GM12892 (cell line): ENCODE measurements around the genes OXSM and SLC4A7.

GRCh38 chr3:25635527-25636146 is 29.1 kb downstream of the TOP2B start:
- RRBS: no CpG with 5 or more reads among the region's 1 CpG

GRCh38 chr3:25663366-25663771 is 1.3 kb downstream of the TOP2B start:
- RRBS: no CpG with 5 or more reads among the region's 14 CpGs

DNA sequence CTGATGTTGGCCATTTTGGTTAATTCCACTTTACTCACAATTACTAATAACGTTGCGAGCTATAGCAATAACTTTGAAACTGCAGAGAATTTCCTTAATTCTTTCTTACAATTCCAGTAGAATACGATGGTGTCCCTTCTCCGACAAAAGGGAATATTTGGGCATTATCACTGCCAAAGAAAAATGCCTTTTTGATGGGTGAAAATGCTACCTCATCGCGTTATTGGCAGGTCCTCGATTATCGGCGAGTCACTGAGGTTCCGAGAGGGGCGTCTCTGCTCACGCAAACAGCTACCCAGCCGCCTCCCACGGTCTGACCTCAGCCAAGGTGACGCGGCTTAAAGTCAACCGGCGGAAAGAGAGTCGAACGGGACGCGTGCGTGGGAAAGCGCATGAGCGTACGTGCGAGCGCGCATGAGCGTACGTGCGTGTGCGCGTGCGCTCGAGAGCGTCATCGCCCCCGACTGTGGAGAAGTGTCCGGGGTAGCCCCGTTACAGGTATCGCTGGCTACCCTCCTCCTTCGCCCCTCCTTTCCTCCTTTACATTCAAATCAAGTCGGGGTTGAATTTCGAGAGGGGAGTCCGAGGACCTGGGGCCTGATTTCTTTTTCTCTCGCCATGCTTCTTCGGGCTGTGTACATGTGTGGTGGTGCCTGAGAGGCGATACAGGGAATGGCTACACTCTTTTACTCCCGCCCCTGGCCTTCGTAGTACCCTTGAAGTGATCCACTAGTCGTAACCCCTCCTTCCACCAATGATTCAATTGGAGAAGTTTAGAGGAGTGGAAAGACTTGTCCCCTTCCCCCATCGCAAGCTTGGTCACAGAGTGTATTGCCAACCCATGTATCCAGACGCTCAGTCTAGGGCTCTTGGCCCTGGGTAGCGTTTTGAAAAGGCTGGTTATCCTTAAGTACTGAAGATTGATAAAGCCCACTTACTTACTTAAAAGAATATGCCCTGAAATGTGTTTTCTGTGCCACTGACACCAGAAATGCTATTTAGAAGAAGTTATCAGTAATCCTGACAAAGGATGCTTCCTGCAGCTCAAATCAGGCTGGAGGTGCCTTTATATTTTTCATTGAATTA is at the start of gene OXSM:
Gene OXSM (plus strand): TSS at position 441 of the 1,086 bp plus-strand sequence.
- RRBS: no CpG with 5 or more reads among the region's 55 CpGs

GRCh38 chr3:26084690-26084996 is 294.8 kb downstream of the OXSM start:
- RRBS: no CpG with 5 or more reads among the region's 1 CpG

DNA sequence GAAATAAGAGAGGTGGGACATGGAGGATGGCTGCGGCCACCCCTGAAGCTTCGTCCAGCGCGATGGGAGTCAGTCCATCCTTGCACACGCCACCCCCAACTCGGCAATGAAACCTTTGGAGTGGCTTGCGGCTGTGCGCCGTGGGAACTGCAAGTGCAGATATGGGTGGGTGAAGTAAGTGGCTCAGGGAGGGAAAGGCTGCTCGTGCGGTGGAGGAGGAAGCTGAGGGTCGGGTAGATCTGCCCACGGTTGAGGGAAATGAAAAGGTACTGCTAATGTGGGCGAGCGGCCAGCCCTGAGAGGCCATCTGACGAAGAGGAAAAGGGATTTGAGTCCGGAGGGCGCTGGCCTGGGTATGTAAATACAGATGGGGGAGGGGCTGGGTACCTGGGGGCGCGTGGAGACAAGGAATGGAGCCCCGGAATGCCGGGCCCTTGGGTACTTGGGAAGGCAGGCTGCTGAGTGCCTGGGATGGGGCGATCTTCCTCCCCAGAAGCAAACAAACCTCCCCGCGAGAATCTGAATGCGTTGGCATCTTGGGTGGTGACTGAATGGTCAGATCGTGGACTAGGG is 1.2 kb downstream of the LRRC3B start:
- RRBS: 3% methylated on average over 5 of the region's 27 CpGs

- RRBS: under 1% methylated on average over 12 of the region's 52 CpGs
Measured at GRCh38 chr3:27484306-27484762, at the start of gene SLC4A7. Gene SLC4A7, minus strand, starts transcription at chr3:27484384.

GRCh38 chr3:27641689-27642200 is 80.4 kb downstream of the EOMES start:
- RRBS: no CpG with 5 or more reads among the region's 3 CpGs

- RRBS: no CpG with 5 or more reads among the region's 9 CpGs
Measured at GRCh38 chr3:27680597-27681698, 41.2 kb downstream of the EOMES start.

GRCh38 chr3:27713075-27714087 is 8.7 kb downstream of the EOMES start:
- RRBS: 10% methylated on average over 2 of the region's 41 CpGs

DNA sequence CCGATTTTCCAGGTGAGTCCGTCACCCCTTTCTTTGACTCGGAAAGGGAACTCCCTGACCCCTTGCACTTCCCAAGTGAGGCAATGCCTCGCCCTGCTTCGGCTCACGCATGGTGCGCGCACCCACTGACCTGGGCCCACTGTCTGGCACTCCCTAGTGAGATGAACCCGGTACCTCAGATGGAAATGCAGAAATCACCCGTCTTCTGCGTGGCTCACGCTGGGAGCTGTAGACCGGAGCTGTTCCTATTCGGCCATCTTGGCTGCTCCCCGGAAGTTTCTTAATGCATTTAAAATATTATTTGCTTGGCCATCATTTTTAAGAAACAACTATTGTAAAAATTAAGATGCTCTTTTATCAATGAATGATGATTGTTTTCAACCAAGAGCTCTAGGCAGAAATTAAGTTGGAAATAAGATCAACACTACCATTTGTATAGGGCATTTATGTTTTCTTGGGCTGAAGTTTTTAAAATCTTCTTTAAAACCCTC is 99.6 kb upstream of the EOMES start:
- RRBS: no CpG with 5 or more reads among the region's 15 CpGs

DNA sequence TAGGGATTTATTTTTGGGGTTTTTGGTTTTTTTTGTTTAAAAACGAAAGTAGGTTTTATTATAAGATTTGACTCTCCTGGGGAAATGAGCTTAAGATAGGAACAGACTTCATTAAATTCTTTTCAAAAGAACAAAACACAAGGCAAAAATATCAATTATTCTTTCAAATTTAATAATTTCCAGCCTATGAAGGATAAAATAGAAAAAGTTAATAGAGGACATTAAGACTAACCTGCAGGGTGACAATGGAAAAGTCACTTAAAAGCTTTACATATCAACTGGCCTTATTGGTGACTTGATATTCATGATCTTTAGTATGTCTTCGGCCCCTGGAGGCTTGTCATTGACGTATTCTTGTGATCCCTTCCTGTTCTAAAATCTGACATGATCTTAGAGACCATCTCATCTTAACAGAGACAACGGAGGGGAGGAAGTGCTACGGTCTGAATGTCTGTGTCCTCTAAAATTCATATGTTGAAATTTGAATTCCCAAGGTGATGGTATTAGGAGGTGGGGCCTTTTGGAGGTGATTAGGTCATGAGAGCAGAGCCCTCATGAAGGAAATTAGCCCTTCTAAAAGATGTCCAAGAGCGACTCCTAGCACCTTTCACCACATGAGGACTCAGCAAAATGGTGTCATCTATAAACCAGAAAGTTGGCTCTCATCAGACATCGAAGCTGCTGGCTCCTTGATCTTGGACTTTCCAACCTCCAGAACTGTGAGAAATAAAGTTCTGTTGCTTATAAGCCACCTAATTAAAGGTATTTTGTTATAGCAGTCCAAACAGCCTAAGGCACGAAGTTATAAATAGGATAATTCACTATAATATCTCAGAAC is 233.3 kb upstream of the CMC1 start:
- RRBS: no CpG with 5 or more reads among the region's 8 CpGs

GRCh38 chr3:29335254-29336310 is 54.7 kb downstream of the RBMS3 start:
- RRBS: no CpG with 5 or more reads among the region's 12 CpGs

- RRBS: no CpG with 5 or more reads among the region's 2 CpGs
Measured at GRCh38 chr3:29488194-29488711, 207.4 kb downstream of the RBMS3 start.

DNA sequence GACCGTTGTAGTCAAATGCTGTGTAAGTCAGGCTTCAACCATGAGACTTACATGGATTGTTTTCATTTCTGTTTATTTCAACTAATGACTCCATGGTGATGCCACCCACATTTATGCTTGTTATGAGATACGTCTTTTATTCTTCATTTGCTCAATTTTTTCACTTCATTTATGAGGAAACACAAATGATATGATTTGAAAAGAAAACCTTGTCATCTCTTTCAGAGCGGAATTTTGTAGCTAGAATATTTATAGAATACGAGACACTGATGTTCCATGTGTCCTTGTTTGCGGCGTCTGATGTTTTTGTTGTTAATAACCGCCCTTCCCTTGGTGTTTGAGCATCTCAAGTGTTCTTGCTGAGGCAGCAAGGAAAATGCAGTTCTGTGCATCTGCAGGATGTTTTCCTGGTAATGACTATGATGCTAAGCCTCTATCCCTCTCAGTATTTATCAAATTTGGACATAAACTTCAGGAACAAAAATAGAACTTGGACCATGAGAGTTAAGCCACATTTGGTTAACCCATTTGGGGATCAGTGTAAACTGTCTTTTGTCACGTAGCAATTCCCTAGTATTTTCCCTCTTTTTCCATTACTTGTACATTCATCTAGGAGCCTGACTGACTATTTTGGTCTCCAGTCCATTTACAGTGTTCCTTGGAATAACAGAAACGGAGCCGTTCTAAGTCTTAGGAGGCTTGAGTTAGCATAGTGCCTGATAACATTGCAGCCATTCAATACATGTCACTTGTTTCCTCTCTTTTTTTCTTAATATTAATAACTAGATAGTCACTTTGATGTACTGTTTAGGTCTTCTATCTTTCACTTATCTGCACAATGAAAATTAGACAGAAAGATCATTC is 250.7 kb downstream of the RBMS3 start:
- RRBS: no CpG with 5 or more reads among the region's 10 CpGs

DNA sequence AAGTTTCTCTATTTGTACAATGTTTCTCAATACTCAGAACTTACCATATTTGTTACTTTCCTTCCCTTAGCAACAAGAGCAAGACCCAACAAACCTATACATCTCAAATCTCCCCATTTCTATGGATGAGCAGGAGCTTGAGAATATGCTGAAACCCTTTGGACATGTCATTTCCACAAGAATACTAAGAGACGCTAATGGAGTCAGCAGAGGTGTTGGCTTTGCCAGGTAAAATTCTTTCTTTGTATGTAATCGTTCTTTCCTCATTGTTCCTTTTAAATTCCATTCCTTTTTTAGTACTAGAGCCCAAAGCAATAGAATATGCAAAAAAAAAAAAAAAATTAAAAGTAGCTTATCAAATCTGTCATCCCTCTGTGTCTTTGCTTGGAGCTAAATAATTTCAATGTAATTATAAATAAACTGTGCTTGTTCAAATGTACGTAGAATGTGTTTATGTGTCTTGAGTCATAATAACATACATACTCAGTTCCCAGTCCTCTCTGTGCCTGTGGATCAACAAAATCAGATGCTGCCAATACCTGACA is 458.9 kb downstream of the RBMS3 start:
- RRBS: no CpG with 5 or more reads among the region's 3 CpGs

GRCh38 chr3:29757268-29757790 is 476.5 kb downstream of the RBMS3 start:
- RRBS: no CpG with 5 or more reads among the region's 1 CpG

- RRBS: no CpG with 5 or more reads among the region's 3 CpGs
Measured at GRCh38 chr3:30615417-30616164, 9.2 kb downstream of the TGFBR2 start.

- RRBS: no CpG with 5 or more reads among the region's 10 CpGs
Measured at GRCh38 chr3:30644577-30645666, 38.5 kb downstream of the TGFBR2 start.

- RRBS: no CpG with 5 or more reads among the region's 3 CpGs
Measured at GRCh38 chr3:30646198-30646595, 39.8 kb downstream of the TGFBR2 start.